Colon Carcinoma Metastatic in the Brain (tissue), 2 donors: ENCODE measurements around the genes NSUN6 and MALRD1.

DNA sequence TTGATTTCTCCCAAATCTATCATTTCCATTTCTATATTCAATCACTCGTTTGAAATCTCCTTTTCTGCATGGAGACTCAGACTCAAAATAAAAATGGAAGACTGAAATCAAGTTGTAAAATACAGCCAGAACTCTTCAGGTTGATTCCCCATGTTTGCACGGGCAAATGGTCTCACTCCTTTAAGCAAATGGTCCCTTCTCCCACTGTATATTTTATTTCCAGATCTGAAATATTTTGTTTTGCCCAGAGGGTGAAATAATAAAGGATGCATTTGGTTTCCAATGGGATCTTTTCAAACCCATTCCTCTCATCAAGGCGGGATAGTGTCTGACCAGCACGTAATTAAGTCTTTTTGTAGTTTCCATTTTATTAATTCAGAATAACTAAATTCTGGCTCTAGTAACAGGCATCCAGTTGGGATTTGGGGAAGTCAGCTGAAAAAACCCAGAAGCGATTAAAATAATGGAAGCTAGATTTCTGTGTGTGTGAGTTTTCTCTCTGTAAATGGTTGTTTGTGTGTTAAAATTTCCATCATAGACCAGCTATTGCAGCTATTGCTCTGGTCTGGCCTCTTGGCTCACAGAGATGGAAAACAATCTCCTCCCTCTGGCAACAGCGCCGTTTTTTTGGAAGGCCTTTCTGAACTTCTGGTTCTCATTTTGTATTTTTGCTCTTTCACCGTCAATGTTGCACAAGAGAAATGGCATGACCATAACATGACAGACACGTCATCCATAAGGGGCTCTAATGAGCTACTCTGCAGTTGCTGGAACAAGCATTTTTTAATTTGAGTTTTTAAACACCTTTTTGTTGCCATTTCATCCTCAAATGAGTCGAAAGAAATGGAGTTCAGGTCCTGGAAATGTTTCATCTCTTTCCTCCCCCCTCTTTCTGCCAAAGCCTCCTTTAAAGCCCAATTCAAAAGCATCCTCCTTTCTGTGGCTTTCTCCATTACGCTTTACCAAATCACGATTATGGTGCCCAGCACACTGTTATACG, 91.1 kb downstream of the CUBN start:
- PRO-cap, 2 experiments = no peak in any of the 2 experiments

DNA sequence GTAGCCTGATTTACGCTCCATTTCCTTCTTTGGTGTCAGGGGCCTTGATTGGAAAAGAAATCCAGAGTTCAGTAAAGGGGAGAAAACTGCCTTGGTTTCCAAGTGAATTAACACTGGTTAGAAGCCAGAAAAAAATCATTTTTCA, 268 bp upstream of the TRDMT1 start:
- PRO-cap, 2 experiments = no peak in any of the 2 experiments

GRCh38 chr10:17241305-17241715, 13.3 kb downstream of the VIM start:
- PRO-cap, 2 experiments = no peak in any of the 2 experiments

DNA sequence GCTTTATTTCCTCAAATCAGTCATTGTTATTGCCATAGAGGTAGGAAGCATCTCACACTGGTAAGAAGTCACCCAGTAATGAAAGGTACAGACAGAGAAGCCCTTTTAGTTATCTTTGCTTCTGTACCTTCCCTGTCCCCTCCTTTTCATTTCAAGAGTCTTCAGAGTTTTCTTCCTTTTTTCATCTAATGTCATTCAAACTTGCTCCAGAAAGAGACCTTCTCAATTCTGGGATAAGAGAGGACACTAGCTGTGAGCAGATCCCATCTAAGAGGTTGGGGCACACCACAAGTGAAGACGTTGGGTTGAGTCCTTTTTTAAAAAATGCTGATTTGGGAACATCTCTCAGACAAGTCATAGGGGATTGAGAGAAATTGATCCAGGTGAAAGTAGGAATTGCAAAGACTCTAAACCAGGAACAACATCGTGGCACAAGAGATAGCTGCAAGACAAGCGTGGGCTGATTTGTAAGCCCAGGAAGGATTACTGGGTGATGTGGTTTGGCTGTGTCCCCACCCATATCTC, 59.9 kb downstream of the ST8SIA6 start:
- PRO-cap, 2 experiments = no peak in any of the 2 experiments

- PRO-cap, 2 experiments = no peak in any of the 2 experiments
These were observed 31.0 kb downstream of the ST8SIA6 start for GRCh38 chr10:17423423-17423720.

DNA sequence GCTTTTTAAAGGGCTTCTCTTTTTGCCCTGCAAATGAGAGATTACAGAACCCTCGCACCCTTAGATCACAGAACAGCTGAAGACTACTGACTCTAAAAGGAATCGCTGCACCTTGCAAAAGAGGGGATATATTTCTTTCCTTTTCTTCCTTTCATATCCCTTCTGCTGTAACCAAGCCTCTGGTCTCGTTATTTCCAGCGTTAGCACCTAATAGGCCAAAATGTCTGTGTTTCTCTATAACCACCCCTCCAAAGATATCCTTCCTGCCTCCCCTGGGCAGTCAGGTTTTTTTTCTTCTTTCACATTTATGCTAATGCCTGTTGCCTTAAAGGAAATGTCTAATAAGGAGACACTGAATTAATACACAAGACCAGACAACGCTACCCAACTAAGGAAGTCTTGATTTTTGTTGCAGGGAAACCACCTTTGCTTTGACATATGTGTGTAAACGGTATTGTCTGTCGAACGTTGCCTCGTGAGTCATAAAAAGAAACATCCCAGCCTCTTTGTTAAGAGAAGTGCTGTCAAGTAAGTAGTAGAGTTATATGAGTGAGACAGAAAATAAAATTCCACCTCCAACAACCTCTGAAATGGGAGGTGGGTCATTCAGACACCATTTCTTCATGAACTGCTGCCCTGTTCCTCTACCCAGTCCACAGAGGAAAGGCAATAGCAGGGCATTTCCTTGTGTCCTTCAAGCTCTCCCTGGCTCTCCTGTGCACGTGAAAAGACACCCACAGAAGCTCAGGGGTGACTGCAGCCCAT, 10.4 kb downstream of the ST8SIA6 start:
- PRO-cap, 2 experiments = no peak in any of the 2 experiments

- PRO-cap, 2 experiments = peak in 2 of 2 experiments; most common plus-strand start chr10:17453240 (in 1); most common minus-strand start chr10:17453345 (in 1)
These were observed 1.3 kb downstream of the ST8SIA6 start for GRCh38 chr10:17452978-17453619.

- PRO-cap, 2 experiments = no peak in any of the 2 experiments
These were observed 52.0 kb upstream of the ST8SIA6 start for GRCh38 chr10:17506282-17506954.

- PRO-cap, 2 experiments = no peak in any of the 2 experiments
These were observed 30.3 kb downstream of the HACD1 start for GRCh38 chr10:17586845-17587259.

DNA sequence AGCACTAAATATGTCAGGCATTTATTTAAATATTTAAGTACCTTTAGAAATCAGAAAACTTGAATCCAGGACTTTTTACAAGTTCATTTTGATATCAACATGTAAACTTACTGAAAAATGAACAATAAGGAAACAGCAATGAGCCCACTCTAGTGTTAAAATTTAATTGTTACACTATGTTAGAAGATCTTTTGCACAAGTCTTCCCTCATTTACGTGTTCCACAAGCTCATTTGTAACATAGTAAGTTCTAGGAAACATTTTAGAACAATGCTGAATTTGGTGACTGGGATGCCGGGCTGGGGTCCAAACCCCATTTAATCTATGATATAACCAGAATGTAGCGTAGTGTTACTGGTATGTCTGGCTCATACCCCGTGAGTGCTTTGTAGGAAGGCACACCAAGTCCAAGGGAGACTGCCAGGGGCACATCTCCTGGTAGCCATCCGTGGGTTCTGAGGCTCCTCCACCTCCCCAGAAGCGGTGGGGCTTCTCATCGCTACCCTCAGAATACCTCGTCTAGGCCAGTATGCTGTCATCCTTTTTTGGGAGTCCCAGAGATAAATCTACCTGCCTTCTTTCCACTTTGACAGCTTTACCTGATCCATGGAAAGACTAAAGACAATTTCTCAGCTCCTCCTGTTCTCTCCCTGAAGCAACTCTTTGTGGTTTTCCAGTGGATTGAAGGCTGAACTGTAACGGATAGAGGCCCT, 21.3 kb upstream of the TMEM236 start:
- PRO-cap, 2 experiments = no peak in any of the 2 experiments

DNA sequence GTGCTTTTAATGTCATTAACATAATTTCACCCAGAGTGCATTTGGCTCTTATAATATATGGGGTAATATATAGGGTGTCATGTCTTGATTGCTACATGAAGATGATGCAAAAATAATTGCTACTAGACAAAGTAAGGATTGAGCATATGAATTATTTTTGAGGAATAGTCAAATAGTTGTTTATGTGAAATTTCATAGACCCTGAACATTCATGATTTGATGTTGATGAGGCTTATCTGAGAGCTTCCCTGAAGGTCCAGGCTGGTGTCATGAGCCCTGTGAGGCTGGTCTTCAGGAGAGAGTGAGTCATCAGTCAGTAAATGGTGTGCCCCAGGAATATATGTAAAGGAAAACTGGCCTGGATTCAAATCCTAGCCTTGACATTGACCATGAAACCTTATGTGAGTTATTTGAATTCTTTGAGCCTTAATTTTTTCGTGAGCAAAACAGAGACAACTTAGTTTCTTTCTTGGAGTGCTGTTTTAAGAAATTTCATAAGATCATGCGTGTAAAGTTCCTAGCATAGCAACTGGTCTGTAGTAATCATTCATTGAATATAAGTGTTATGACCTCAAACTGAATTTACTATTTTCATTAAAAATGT, 6.2 kb downstream of the TMEM236 start:
- PRO-cap, 2 experiments = no peak in any of the 2 experiments

- PRO-cap, 2 experiments = no peak in any of the 2 experiments
These were observed 19.2 kb downstream of the TMEM236 start for GRCh38 chr10:17771153-17771591.

DNA sequence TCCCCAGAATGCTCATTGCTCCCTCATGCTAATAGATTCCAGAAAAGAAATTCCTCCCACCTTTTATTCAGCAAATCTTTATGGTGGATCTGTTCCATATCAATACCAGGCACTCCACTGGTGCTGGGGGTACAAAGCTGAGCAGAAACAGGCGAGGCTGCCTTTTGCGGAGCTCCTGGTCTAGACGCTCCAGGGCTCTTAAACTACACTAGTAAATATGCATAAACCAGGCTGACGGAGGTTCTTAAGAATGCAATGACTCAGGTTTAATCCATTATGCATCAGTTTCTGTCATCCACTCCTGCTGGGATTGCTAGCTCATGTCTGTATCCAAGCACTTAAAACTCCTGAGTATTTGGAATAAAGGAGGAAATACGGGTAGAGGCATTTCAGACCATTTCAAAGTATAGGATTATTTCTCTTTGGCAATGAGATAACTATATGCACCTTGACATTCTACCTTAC, 21.6 kb upstream of the MRC1 start:
- PRO-cap, 2 experiments = no peak in any of the 2 experiments

DNA sequence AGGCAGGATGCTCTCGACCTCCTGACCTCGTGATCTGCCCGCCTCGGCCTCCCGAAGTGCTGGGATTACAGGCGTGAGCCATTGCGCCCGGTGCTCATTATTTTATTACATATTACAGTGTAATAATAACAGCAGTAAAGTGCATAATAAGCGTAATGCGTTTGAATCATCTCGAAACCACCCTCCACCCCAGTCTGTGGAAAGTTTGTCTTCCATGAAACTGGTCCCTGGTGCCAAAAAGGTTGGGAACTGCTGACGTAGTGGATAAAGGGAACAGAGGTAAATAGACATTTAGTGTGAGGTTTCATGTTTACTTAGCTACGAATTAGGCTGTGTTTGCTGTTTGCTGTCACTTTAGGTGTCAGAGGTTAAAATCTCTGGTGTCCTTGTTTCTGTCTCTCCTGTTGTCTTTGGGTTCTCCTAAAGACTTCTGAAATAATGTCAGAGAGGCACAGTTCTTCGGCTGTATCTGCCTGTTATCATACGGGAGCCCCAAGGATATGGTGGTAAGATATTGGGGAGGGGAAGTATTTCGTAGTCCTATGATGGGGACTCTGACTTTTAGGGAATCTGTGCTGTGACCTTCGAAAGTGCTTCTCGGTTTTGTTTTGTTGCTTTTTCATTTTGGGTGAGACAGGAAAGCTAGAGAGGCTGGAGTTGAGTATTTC, 60.2 kb upstream of the SLC39A12 start:
- PRO-cap, 2 experiments = no peak in any of the 2 experiments

DNA sequence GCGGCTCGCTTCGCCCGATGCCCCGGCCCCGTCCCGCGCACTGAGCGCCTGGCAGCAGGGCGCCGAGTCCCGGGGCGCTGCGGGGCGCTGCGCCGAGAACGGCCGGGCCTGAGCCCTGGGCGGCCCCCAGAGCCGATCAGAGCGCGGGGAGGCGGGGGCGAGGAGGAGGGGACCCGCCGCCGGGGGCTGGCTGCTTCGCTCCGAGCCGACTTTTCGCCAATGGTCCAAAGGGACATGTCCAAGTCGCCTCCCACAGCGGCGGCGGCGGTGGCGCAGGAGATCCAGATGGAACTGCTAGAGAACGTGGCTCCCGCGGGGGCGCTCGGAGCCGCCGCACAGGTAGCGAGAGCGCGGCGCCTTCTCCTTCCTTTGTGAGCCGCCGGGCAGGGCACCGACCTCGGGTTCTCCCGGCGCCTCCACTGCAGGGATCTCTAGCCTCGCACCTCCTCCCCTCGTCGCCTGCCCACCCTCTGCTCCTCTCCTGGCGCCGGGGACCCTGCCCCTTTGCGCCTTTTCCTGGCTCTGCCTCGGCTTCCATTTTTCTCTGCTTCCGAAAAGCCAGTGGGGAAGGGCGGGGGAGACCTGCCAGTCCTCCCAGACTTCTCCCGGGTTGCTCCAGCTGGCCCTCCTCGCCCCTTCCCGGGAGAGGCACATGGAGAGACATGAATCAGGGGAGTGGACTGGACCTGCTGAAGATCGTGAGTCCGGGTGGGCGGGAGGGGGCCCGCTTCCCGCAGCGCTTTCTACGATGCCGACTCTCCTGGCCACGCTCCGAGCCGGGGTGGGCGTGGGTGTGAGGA, 494 bp downstream of the CACNB2 start:
- PRO-cap, 2 experiments = peak in 2 of 2 experiments; most common plus-strand start position 139 of the sequence (in 2); most common minus-strand start position 421 of the sequence (in 2)

DNA sequence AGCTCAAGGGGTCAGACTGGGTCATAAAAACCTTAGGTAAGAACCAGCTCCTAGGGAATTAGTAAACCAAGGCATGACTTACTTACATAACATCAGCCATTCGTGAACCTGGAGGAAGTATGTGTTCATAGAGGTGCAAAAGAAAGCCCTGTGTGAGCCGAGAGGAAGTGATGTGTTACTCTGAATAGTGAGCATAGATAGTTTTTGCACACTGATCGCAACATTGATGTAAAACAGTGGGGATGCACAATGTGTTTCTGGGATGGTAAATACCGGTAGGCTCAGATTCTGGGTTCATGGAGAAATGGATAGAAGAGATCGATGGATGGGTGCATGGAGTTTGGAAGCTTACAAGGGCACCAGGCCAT, 22.4 kb downstream of the CACNB2 start:
- PRO-cap, 2 experiments = no peak in any of the 2 experiments

DNA sequence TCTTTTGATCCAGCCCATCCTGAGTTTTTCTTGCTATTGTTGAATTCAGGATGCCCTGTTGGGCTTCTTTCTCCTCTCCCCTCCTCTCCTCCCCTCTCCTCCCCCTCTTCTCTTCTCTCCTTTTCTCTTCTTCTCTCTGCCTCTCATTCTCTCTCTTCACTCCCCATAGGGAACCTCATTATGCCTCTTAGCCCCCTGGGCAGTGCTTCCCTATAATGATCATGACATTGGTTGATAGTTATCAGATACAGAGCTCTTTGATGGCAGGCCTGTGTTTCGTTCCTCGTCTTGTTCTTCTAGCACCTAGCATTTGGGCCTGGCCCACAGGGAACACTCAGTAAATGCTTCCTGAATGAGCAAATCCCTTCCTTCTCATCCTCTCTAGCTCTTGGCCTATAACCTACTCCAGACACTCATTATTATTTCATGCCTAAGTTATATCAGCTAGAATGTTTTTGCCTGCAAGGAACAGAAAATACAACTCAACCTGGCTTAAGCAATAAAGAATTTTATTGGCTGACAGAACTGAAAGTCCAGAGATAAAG, 56.7 kb downstream of the CACNB2 start:
- PRO-cap, 2 experiments = no peak in any of the 2 experiments

GRCh38 chr10:18520242-18520897, 131.0 kb downstream of the NSUN6 start:
- PRO-cap, 2 experiments = no peak in any of the 2 experiments

GRCh38 chr10:18651241-18652141, at the start of gene NSUN6:
Gene NSUN6 (minus strand): TSS chr10:18651587.
- PRO-cap, 2 experiments = peak in 2 of 2 experiments; most common plus-strand start chr10:18651691 (in 2); most common minus-strand start chr10:18651584 (in 1)

- PRO-cap, 2 experiments = peak in 1 of 2 experiments; most common plus-strand start chr10:19048801 (in 1)
These were observed at the start of gene MALRD1 for GRCh38 chr10:19048577-19049280. Gene MALRD1 (plus strand): TSS chr10:19048801.